Tongue (tissue), 2 donors: ENCODE measurements around the gene TRMU.

DNA sequence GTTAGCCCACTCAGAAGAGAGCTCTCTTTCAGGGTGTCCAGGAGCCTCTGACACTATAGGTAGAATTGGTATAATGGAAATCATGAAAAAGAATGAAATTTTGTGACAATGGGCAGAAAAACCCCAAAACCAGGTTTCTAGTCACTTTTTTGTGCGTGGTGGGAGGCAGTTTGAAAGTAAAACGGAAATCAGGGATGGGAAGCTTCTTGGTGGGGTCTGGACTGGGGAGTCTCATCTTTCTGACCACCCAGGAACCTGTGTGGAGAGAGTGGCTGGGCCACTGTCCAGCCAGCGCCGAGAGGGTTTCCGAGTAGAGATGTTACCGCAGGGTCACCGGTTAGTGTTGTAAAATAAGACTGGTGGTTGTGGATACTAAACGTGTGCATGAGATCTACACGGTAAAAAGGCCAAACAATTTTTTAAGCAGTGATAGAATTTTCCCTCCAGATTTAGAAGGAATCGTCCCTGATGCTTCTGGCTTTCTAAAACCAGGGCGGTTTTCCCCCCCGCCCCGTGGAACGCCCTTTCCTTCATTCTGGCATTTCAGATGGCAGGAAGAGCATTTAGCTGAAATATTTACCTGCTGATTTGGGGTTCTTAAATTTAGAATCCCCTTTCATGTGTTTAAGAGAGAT, 72.7 kb upstream of the PPARA start:
- RAMPAGE, long total RNA: no peak

GRCh38 chr22:46096871-46097832, 53.2 kb upstream of the PPARA start:
- RAMPAGE, long total RNA: no peak

DNA sequence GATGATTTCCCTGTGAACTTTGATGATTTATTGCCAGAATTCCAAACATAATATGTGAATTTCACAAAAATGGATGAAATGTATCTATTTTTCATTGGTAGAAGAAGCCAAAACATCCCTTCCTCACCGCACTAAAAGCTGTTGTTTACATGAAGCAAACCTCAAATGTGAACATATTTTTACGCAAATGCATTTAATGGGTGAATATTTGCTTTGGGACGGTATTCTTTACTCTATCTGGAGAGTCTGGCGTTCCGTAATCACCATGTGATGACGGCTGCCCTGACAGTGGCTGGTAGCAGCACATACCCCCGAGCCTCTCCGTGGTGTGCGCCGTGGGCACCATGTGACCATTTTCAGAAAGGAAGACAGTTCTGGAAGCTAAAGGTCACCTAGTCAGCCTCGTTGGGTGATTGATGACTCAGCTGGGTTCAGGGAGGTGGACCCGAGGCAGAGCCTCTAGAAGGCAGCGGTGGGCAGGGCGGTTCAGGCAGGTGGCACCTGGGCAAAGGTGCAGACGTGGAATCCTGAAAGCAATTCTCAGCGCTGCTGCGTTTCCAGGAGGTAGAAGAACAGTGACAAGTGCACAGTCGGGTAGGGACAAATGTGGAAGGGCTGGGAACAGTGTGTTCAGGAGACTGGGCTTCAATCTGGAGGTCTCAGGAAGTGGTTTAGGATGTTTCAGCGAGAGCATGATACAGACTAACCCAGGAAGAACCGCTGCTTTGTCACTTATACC, 45.3 kb downstream of the PPARA start:
- RAMPAGE, long total RNA: no peak

- RAMPAGE, long total RNA: no peak
These were observed 18.2 kb downstream of the CDPF1 start for GRCh38 chr22:46231579-46232583.

- RAMPAGE, long total RNA: no peak
These were observed 16.7 kb downstream of the CDPF1 start for GRCh38 chr22:46233357-46233735.

GRCh38 chr22:46237712-46238287, 12.3 kb downstream of the CDPF1 start:
- RAMPAGE, long total RNA: no peak

DNA sequence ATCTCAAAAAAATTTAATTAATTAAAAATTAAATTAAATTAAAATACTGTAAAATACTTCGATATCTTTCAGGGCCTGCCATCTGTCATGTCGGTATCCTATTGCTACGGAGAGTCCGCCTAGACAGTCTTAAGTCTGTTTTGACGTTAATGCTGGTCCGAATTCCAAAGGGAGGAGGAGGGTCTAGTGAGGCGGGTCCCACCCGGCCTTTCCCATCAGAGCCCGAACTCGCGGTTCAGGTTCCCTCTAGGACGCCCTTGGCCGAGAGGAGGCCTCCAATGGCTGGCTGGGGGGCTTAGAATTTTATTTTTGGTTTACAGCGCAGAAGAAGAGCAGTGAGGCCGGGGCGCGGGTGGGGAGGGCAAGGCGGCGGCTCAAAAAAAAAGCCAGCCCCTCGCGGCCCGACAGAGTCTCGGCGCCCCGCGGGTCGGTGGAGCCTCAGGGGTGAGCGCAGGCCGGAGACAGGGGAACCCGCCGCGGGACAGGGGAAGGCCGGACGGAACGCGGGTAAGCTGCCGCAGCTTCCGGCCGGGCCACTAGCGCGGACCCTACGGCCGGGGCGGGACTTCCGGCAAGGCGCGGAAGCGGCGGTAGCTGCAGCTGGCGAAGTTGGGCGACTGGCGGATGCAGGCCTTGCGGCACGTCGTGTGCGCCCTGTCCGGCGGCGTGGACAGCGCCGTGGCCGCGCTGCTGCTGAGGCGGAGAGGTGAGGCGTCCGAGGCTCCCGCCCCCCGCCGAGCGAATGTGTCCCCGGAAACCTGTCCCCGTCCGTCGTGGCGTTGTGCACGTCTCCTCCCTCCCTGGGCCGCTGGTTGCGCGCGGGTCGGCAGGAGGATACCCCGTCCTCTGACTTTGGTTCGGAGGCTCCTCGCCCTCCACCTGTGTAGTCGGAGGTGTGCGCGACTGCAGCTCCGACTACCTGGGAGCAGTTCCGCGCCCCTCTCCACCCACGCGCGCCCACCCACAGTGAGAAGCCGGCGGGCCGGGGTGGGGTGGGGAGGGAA, at the start of gene TRMU:
Gene TRMU, plus strand, starts transcription at position 574 of the 1,004 bp plus-strand sequence.
- RAMPAGE, long total RNA: start-site peak on the plus strand centred at position 592 of the sequence, 44 bp wide, 134 and 65 reads in 2 replicates

DNA sequence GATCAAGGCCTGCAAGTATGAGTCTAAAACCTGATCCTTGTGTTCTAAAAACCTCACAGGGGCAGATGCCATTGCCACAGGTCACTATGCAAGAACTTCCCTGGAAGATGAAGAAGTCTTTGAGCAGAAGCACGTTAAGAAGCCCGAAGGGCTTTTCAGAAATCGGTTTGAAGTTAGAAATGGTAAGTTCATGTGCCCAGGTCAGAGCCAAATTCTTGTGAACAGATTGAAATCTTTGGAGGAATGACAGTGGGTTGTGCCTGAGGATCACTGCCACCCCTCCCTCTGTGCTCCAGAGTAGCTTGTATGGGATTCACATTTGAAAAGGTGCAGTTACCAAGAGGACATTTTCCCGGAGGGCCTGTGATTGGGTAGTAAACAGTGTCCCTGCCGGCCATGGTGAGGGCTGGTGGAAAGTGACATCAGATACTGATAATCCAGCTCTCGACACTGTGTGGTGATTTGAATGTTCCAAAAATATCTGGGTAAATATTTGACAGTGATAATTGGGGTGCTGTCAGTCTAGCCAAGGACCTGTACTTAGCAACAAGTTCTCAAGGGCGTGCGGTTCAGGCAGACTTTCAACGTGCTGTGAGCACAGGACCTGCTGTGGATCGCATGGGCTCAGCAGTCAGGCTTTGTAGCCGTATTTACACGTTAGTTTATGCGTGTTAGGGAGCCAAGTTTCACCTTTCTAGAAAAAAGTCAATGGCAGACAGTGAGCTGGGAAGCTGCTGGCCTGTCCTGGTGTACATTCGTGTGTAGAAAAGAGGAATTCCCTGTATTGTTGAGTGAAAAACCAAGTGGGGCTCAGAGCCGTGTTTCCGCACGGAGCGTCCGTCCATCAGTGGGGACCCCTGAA, 11.1 kb downstream of the TRMU start:
- RAMPAGE, long total RNA: no peak

DNA sequence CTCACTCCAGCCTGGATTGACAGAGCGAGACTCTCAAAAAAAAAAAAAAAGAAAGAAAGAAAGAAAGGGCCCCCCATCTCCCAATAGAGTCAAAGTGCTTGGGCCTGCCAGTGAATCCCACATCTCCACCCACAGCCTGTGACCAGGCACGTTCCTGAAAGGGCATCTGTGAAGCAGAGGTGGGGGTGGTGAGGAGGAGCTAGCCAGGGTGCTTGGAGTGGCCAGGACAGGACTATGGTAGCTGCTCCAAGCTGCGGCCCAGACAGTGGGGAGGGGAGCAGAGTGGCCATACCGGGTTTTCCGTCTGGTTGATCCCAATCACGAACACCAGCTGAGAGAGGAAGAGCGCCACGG, 41.2 kb downstream of the TRMU start:
- RAMPAGE, long total RNA: no peak

DNA sequence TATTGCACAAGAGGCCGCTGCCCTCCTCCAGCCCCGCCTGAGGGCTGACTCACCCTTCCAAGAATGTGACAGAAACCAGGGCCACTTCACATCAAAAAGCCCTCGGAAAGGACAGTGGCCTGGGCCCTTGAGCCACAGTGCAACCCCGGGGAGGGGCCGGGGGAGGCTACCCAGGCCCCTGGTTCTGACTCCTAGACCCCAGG, 42.2 kb downstream of the TRMU start:
- RAMPAGE, long total RNA: no peak

GRCh38 chr22:46453056-46453495, 84.3 kb downstream of the CELSR1 start:
- RAMPAGE, long total RNA: no peak

DNA sequence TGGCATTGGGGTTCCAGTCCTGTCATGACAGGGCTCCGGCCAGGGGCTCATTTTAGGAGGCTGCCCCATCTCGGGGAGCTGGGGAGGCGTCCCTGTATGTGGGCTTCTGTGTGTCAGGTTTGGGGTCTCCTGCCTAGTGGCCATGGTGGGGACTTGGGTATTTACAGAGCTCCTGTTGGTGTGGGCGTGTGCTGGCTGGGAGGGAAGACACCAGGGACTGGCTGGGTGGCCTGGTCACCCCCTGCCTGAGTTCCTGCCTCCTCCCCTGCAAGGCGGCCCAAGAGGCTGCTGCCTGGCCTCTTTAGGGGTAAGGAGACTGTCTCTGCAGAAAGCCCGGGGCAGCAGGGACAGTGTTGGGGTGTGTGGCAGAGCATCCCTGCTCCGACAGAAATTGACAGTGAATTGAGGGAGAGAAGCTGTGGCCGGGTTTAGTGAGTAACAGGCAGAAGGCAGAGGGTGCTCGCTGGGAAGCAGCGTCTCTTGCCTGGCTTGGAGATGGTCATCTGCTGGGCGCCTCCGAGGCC, 40.4 kb upstream of the GRAMD4 start:
- RAMPAGE, long total RNA: no peak

DNA sequence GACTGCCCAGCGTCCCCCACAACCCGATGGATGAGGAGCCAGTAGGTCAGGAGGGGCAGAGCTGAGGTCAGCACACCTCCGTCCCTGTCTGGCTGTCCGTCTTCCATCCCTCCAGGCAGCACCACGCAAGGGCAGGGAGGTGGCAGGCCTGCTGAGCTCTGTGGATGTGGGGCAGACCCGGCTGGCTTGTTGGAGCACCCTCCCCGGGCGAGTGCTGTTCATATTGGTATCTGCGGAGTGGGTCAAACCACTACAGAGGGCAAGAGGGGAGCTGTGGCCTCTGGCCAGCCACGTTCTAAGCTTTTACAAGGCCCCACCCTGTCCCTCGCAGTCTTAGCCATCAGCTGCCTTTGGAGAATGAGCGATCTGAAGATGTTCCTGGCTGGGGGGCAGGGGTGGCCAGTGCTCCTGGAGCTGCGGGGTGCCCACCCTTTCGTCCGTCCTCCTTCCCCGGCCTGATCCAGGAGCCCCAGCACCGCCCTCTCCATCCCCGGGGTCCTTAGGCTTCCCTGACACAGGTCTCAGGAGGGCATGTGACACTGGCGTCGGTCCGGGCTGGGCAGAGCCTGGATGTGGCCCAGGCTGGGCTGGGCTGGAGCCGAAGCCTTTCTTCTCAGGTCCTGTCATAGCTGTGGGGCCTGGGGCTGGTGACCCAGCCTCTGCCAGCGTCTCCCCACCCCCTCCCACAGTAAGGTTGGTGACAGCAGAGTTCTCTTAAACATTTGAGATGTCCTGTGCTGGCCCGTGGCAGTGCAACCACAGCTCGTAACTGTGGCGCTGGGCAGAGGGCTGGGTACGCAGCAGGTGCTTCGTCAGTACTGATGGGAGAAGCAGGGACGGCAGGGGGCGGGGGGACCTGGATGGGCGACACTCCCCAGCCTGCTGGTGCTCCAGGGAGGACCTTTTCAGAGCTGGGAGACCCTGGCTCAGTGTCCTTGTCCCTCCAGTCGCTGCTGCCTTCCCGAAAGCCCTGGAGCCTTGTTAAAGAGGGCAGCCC, 31.6 kb upstream of the GRAMD4 start:
- RAMPAGE, long total RNA: no peak

DNA sequence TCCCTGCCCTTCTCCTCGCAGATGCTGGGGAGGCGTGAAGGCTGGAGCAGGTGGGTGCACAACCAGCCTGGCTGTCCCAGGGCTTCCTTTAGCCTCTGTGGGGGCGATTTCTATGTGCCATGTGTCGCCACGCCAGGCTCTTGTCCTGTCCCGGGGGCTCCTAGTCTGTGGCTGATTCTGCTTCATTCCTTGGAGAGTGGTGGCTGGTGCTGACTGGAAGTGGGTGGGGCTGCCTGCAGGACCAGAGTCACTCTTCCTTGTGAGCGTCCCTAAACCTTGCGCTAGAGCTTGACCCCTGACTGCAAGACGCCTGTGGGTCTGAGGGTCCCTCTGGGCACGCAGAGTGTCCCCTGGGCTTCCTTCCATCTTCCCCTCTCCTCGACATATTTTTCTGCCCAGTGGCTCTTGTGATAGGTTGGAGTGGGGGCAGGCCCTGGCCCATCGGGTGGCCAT, 30.4 kb downstream of the GRAMD4 start:
- RAMPAGE, long total RNA: no peak

GRCh38 chr22:46674222-46675028, 54.2 kb downstream of the GRAMD4 start:
- RAMPAGE, long total RNA: no peak

DNA sequence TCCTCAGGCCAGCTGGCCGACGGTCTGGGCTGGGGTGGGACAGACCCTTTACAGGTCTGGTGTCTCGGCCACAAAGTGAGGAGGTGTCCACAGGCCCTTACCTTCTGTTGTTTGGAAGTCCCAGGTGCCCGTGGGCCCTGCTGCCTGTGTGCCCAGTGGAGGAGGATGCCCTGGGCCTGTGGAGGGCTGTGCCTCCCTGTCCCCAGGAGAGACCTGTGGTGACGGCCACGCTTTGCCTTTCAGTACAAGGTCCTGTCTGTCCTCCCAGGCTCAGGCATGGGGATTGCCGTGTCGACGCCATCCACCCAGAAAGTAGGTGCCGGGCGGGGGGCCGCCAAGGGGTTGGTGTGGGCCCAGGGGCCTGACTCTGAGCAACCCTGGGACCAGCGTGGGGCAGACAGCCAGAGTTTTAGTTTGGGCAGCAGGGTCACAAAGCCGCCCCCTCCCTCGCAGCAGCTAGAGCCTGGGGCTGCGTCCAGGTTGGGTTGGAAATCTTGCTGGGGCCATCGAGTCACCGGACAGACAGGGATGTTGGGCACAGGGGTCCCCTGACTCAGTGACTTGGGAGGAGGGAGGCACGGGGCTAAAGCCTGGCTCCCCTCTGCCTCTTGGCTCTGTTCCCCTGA, 56.3 kb downstream of the GRAMD4 start:
- RAMPAGE, long total RNA: no peak

DNA sequence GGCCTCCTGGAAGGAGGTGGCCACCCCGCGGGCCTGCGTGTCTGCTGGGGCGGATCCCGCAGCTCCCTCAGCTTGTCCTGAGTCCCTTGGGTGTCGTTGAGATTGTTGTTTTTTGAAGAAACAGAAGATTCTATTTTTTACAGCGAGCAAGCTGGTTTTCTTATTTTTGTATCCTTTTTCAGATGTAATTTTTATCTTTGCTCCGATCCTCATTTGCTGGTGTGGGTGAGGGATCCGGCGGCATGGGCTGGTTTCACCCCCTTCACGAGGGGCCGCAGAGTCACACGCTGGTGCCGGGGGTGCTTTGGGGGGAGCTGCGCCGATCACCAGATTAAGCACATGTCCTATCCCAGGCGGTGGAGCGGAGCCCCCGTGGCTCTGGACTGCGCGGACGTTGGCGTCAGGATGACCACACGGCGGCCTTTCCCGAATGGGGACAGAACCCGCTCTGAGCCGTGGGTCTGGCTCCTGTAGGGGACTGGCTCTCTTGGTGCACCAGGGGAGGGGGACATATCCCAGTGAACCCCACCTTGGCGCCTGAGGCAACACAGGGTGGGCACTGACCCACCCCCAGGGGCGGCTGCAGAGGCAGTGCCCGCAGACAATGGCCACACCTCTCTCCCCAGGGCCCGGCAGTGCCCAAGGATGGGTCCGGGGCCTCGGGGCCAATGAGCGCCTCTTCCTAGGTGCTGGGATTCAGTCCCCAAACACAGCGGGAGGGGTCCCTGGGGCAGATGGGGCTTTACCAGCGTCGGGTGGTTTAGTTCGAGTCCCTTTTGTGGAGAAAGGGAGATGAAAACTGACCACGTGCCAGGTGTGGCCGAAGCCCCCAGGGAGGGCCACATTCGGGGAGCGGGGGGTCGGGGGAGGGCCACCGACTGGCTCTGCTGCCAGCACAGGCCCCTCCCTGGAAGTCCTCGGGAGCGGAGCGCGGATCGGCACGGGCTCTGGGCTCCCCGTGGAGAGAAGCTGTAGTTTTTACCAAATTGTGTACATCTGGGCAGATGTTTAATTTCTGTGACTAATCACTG, 58.7 kb downstream of the GRAMD4 start:
- RAMPAGE, long total RNA: no peak

- RAMPAGE, long total RNA: no peak
These were observed 3.4 kb upstream of the CERK start for GRCh38 chr22:46741354-46741936.

- RAMPAGE, long total RNA: no peak
These were observed 7.7 kb upstream of the TBC1D22A start for GRCh38 chr22:46754890-46755089.

- RAMPAGE, long total RNA: no peak
These were observed 4.4 kb upstream of the TBC1D22A start for GRCh38 chr22:46757996-46758490.